Measurements from ENCODE around the genes COG7, RBBP6 and TNRC6A.

DNA sequence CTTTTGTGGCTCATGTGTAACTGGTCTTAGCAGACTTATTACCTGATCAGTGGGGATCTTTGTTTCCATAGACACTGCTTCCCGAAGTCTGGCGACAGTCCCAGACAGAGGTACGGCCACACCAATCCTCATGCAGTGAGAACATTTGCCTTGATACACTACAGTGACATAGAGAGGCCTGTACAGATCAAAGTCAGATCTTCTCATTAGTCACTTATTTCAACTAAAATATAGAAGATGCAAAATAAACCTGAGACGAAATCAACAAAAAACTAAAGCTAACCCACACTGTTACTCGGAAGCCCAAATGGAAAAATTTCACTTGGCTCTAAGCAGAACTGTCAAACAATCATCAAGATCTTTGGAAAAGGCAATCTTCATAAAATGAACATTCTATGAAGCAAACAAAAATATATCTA is 43.8 kb downstream of the USP31 start:
- PRO-cap, result no peak
- RAMPAGE, long total RNA, 4 experiments, result no peak in any of the 4 experiments

DNA sequence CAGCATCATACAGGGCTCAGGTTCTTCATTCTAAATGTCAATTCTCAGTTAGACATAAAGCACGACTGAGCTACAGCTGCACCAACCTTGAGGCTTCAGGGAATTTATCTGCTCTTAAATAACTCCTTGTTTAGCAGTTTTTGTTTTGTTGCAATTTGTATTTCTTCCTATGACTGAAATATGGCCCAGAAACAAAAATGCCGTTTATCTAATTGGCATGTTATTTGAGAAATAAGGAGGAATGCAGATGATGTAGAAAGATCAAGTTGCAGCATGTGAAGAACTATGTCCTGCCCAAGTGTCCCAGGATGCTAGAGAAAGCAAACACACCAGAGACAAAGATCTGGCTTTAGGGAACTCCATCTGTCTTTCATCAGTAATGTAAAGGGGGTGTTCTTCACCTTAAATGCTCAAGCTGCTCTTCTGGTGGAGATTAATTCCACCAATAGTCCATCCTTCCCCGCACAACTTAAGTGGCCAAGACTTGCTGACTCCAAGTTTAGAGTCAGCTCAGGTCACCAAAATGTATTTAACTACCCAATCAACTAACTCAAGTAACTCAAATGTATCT is 29.7 kb downstream of the USP31 start:
- PRO-cap, result bidirectional peak, plus-strand start at position 338 of the sequence, minus-strand start at position 106 of the sequence
- RAMPAGE, long total RNA, 4 experiments, result no peak in any of the 4 experiments

GRCh38 chr16:23362342-23363346 is 60.5 kb downstream of the SCNN1B start:
- PRO-cap, result no peak
- RAMPAGE, long total RNA, 4 experiments, result no peak in any of the 4 experiments

DNA sequence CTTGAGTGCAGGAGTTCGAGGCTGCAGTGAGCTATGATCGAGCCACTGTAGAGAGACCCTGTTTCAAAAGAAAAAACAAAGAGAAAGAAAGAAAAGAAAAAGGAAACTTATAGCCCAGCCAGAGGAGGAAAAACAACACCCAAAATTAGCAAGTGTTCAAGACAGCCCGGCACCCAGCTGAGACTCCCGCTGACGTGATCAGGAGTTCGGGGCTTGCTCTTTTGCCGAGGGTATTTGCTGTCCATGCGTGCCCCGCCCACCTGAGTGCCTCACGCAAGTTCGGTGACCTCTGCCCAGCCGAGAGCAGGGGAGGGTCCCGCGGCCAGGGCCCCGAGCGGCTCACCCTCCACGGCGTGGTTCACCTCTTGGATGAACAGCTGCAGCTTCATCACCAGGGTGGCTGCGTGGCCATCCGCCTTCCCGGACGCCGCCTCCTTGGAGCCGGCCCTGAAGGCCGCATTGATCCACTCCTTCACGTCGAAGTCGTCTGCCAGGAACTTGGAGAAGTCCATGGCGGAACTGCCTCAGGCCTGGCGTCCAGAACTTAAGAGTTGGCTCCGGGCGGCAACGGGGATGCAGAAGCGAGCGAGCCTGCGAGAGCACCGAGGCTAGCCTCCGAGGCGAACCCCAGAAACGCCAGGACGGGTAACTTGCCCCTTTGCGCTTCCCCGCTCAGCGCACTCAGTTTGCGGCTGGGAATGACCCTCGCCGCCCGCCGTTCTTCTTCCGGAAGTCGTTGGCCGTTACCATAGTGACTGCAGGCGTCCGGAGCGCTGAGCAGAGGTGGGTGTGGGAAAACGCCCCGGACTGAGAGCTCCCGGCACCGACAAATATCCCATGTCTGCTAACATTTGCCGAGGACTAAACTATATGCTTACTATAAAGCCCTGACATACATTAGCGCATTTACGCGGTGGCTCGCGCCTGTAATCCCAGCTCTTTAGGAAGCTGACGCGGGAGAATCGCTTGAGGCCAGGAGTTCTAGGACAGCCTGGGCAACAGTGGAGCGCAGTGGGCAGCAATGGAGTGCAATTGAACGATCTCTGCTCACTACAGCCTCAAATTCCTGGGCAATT is at the start of gene COG7:
COG7 (minus strand) TSS at position 707 of the 1,076 bp plus-strand sequence.
- PRO-cap, result bidirectional peak, plus-strand start at position 300 of the sequence, minus-strand start at position 185 of the sequence; unidirectional peak, minus-strand start at position 660 of the sequence; unidirectional peak, minus-strand start at position 683 of the sequence
- RAMPAGE, long total RNA, 4 experiments, result start-site peak on the plus strand in 3 of 4 experiments, centred at positions 280 to 298 of the sequence, 9 to 15 reads per replicate; start-site peak on the minus strand in 3 of 4 experiments, centred at positions 677 to 692 of the sequence, 25 to 33 reads per replicate

- PRO-cap, result no peak
- RAMPAGE, long total RNA, 4 experiments, result start-site peak on the minus strand in 1 of 4 experiments, at chr16:23493360-23493448 at its widest, 25 reads per replicate
Observed at GRCh38 chr16:23493303-23493993, 16.8 kb downstream of the GGA2 start.

- PRO-cap, result no peak
- RAMPAGE, long total RNA, 4 experiments, result no peak in any of the 4 experiments
Observed at GRCh38 chr16:23505972-23507380, 3.8 kb downstream of the GGA2 start.

GRCh38 chr16:23580774-23581301 is 15.3 kb downstream of the NDUFAB1 start:
- PRO-cap, result no peak
- RAMPAGE, long total RNA, 4 experiments, result no peak in any of the 4 experiments

- PRO-cap, result no peak
- RAMPAGE, long total RNA, 4 experiments, result no peak in any of the 4 experiments
Observed at GRCh38 chr16:23689981-23690473, 11.3 kb downstream of the PLK1 start.

DNA sequence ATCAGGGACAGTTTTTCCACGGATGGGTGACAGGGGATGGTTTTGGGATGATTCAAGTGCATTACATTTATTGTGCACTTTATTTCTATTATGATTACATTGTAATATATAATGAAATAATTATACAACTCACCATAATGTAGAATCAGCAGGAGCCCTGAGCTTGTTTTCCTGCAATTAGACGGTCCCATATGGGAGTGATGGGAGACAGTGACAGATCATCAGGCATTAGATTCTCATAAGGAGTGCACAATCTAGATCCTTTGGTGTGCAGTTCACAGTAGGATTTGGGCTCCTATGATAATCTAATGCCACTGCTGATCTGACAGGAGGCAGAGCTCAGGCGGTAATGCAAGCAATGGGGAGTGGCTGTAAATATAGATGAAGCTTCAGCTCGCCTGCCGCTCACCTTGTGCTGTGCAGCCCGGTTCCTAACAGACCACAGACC is 3.0 kb downstream of the CHP2 start:
- PRO-cap, result no peak
- RAMPAGE, long total RNA, 4 experiments, result no peak in any of the 4 experiments

DNA sequence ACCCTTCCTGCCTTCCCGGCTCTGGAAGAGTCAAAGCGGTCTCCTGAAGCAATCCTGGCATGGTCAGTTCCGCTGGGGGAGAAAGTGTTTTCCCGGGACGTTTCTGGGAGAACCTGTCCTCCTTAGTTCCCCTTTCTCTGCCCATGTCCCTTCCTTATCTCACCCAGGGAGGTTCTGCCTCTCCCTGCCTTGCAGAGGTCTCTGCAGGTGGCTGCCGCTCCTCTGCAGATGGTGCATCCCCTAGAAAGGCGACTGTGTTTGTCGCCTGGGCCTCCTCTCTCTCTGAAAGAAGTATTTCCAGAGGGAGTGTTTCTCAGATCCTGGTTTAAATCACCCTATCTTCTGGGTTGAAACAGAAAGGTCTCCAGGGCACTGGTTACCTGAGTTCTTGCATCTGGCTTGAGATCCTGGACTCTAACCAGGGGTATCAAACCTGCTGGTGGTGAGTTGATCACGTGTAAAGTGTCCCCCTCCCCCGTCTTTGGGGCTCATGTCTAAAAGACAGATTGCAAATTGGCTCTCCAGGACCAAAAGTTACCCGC is 1.9 kb downstream of the PRKCB start:
- PRO-cap, result no peak
- RAMPAGE, long total RNA, 4 experiments, result no peak in any of the 4 experiments

DNA sequence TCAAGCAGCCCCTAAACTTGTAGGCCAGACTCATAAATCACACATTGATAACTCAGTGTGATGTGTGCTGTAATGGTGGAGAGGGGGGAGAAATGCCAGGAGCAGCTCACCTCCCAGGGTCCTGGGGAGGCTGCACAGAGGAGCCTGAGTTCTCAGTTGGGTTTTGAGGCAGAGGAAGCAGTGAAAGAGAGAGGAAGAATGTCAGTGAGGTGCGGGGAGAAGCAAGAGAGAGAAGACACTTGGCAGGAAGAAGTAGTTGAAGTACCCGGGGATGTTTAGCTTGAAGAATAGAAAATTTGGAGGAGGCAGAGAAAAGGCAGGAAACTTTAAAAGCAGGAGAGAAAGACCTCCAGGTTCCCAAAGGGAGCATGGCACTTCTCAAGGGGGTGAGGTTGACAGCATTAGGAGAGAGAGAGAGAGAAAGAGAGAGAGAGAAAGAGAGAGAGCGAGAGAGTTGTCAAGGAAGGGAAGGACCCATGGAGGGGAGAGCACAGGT is 23.7 kb downstream of the PRKCB start:
- PRO-cap, result no peak
- RAMPAGE, long total RNA, 4 experiments, result no peak in any of the 4 experiments

DNA sequence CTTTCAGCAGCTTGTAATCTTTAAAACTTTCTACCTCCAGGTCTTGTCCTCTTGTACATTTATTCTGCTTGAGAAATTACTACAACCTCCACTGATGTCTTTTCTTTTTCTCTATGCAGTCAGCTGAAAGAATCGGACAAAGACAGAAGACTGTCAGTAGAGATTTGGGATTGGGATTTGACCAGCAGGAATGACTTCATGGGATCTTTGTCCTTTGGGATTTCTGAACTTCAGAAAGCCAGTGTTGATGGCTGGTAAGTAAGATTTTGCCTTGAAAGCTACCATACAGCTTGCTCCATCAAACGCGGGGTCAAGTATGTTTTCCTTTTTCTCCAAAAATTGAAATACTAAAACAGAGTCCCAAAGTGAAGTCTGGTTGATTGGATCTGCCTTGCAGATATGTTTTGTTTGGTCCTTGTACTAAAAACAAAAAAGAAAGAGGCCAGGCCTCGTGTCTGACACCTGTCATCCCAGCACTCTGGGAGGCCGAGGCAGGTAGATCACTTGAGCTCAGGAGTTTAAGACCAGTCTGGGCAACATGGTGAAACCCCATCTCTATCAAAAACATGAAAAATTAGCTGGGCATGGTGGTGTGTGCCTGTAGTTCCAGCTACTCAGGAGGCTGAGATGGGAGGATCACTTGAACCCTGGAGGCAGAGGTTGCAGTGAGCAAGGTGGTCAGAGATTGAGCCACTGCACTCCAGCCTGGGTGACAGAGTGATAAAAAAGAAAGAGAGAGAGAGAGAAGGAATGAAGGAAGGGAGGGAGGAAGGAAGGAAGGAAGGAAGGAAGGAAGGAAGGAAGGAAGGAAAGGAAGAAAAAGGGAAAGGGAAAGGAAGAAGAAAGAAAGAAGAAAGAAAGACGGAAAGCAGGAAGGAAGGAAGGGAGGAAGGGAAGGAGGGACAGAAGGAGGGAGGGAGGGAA is 161.8 kb upstream of the CACNG3 start:
- PRO-cap, result no peak
- RAMPAGE, long total RNA, 4 experiments, result no peak in any of the 4 experiments

DNA sequence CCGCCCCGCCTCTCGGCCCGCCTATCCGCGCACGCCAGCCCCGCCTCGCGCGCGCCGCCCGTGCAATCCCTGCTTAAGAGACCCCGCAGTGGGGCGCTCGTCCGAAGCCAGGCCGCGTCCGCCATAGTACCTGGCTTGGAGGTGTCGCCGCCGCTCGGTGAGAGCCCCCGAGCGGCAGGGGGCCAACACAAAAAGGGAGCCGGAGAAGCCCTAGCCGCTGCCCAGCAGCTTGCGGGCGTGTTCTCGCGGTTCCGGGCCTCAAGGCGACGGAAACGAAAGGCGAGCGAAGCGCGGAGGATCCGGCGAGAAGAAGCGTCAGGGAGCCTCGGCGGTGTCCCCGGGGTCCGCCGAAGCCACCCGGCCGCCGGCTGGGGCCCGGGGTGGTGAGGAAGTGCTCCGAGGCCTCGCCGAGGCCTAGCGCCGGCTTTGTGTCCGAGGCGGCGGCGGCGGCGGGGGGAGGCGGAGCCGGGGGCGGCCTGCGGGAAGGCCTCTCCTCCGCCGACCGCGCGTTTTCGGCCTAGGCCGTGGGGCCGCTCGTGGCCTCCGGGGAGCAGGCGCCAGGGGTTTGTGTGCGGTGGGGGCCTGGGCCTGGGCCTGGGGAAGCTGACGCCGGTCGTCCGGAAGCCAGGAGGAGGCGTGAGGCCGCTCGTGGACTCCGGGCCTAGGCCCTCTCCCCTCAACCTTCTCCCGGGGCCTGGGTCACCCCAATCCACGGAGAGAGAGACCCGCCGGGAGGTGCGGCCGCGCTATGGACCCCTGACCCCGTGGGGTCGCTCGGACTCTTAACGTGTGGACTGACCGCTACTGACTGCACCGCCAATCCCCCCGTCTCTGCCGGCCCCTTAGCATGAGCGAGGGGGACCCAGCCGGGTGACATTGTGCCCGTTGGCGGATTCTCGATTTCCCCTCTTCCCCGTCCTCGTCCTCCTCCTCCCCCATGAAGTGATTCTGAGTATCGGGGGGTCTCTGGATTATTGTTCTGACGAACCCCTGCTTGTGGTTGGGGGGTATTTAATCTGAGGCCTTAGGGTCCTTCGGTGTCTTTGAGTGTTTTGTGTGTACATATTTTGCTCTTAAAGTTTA is at the start of gene RBBP6:
RBBP6 (plus strand) TSS at position 86 of the 1,083 bp plus-strand sequence.
- PRO-cap, result bidirectional peak, plus-strand start at position 130 of the sequence, minus-strand start outside the sequence
- RAMPAGE, long total RNA, 4 experiments, result start-site peak on the plus strand in 2 of 4 experiments, centred at positions 95 to 102 of the sequence, 31 to 53 reads per replicate

GRCh38 chr16:24728861-24729995 is at the start of gene TNRC6A:
Gene TNRC6A (plus strand): TSS chr16:24729651.
- PRO-cap, result unidirectional peak, plus-strand start at chr16:24729385; bidirectional peak, plus-strand start at chr16:24729651, minus-strand start at chr16:24729609
- RAMPAGE, long total RNA, 4 experiments, result start-site peak on the plus strand in 3 of 4 experiments, at chr16:24729688-24729727 at its widest, 269 to 796 reads per replicate

DNA sequence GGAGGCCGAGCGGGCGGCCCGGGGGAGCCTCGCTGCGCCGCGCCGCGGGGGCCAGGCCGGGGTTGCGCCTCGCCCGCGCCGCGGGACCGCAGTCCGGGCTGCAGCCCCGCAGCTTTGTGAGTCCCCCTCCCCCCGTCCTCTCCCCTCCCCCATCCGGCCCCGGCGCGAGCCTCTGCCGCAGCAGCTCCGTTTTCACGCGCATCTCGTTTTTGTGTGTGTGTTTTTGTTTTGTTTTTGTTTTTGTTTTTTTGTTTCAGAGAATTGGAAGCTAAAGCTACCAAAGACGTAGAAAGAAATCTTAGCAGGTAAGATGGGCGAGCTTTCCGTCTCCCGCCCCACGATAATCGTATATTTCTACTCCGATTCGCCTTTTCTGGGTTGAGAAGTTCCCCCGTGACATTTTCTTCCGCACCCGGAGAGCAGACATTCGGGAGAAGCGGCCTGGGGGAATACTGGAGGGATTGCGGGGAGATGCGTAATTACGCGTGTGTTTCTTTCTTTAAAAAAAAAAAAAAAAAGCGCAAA is 607 bp downstream of the TNRC6A start:
- PRO-cap, result no peak
- RAMPAGE, long total RNA, 4 experiments, result no peak in any of the 4 experiments

DNA sequence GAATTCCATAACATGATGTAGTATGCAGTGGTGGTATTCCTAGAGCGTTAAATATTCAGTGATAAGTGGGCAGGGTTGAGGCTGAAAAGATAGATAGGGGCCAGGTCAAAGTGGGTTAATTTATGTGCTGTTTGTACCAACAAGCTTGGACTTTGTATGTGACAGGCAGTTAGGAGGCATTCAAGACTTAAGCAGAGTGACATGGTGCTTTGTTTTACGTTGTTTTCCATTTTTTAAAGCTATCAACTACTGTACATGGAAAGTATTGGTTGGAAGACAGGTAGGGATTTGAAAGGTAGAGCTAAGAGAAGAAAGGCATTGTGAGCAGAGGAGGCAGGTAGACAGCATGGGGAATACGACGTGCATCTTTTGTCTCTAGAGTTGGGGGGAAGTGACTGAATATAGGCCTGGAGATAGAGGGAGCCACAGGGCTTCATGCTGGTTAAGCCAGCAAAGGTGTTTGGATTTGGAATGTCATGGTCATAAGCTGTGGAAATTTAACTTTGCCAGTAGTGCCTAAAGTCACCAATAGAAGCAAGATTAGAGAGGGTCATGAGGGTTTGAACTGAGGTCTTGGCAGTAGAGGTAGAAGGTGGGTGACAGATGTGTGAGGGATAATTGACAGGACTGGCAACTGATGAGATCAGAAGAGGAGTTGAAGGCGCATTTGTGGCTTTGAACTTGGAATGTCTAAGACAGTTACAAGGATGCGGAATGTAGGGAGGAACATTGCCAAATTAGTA is 29.9 kb downstream of the TNRC6A start:
- PRO-cap, result no peak
- RAMPAGE, long total RNA, 4 experiments, result no peak in any of the 4 experiments

GRCh38 chr16:24947198-24947852 is 67.8 kb downstream of the ARHGAP17 start:
- PRO-cap, result no peak
- RAMPAGE, long total RNA, 4 experiments, result no peak in any of the 4 experiments

DNA sequence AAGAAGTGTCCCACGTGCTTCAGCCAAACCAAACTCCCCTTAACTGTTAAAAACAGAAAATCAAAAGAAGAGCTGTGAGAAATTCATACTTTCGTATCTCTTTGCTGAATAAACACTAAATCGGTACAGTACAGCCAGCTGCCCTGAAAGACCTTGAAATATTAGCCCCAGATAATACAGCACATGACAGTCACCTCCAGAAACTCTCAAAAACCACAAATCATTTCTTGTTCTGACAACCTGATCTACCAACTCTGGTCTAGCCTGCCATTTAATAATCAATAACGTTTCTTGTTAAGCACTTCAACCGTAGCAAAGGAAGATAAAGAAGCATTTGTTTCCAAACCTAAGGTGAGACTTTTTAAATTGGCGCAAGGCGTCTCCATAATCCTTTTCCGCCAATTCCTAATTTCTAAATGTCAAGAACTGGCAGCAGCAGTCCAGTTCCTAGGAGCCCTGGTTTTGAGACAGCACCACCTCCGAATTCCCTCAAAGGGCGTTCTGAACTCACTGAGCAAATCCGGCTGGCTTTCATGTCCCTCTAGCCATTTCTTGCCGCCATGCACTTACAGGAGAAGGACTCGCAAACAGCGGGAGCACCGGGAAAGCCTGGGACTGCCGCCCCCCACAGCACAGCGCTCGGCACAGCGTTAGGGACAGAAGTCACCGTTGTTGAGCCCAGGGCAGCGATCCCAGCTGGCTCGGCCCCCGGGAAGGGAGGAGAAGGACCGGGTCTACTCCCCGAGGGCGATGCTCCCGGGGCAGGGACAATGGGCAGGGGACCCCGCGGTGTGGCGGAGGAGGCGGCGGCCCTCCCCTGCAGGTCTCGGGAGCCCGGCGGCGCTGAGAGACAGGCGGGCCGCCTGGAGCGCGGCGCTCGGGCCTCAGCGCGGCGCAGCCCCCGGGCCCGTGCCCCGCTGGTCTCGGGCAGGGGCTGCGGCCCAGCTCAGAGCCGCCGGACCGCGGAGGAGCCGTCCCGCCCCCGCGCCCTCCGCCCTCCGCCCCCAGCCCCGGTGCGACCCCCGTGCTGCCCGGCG is 686 bp downstream of the ARHGAP17 start:
- PRO-cap, result unidirectional peak, plus-strand start at position 443 of the sequence; bidirectional peak, plus-strand start at position 544 of the sequence, minus-strand start at position 454 of the sequence
- RAMPAGE, long total RNA, 4 experiments, result no peak in any of the 4 experiments

DNA sequence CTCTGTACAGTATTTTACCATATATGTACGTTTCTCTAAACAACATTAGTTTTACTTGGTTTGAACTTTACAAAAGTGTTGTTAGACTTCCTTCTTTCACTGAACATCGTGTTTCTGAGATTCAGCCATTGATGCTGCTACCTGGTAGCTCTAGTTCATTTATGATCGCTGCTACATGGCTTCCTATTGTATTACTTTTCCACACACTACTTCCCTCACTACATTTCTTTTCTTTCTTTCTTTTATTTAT is 896 bp upstream of the LCMT1 start:
- PRO-cap, result no peak
- RAMPAGE, long total RNA, 4 experiments, result no peak in any of the 4 experiments

DNA sequence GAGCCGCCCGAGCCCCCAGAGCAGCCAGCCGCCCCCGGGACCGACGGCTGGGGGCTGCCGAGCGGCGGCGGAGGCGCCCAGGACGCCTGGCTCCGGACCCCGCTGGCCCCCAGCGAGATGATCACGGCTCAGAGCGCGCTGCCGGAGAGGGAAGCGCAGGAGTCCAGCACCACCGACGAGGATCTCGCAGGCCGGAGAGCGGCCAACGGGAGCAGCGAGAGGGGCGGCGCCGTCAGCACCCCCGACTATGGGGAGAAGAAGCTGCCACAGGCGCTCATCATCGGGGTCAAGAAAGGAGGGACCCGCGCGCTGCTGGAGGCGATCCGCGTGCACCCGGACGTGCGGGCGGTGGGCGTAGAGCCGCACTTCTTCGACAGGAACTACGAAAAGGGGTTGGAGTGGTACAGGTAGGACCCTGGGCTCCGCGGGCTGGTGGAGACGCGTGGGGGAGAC is 1.0 kb downstream of the HS3ST4 start:
- PRO-cap, result no peak
- RAMPAGE, long total RNA, 4 experiments, result no peak in any of the 4 experiments